Heart left ventricle (tissue), 7 donors: ENCODE results near the genes ALAD and RGS3.

DNA sequence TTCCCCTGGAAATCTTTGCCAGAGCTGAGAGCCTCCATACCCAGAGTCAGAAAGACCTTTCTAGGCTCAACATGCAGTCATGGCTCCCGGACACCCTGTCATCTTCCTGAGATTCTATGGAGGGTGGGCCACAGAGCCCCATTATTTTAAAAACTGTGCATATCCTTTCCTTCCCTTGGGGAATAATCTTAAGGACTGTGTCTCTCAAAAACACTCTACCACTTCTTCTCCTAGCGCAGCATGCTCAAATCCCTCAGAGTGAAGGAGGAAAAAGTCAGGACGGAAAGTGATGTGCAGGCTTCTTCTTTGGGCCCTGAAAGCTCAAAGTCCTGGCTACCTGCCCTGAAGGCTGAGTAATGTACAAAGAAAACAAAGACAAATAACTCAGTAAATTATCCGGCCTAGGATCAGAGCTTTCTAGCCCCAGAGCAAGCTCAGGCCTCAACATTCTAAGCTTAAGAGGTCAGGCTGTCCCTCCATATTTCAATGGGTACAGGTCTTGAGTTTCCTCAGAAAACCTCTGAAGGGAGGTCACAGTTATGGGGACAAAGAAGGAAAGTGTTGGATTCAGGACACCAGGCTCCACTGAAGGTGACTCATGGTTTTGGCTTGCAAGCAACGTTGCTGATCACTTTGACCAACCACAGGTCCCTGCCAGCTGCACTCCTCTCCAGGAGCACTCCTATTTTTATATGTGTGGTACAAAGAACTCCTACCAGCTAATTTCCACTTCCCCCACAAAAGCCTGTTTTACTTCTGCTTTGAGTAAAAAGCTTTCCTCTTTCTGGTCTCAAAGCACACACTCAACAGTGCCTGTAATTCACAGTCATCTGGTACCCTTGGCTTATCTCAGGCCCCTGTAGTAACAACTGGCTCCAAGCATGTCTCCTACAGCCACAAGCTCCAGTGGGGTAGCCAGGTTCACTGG, 115.5 kb downstream of the UGCG start:
- PRO-cap, 6 experiments, result no peak in any of the 6 experiments
- RAMPAGE, long total RNA, 2 experiments, result no peak in any of the 2 experiments
- RRBS, result no CpG with 5 or more reads among the region's 5 CpGs

GRCh38 chr9:112119031-112119322, 56.1 kb downstream of the SUSD1 start:
- PRO-cap, 6 experiments, result no peak in any of the 6 experiments
- RAMPAGE, long total RNA, 2 experiments, result no peak in any of the 2 experiments
- RRBS, result no CpG with 5 or more reads among the region's 3 CpGs

DNA sequence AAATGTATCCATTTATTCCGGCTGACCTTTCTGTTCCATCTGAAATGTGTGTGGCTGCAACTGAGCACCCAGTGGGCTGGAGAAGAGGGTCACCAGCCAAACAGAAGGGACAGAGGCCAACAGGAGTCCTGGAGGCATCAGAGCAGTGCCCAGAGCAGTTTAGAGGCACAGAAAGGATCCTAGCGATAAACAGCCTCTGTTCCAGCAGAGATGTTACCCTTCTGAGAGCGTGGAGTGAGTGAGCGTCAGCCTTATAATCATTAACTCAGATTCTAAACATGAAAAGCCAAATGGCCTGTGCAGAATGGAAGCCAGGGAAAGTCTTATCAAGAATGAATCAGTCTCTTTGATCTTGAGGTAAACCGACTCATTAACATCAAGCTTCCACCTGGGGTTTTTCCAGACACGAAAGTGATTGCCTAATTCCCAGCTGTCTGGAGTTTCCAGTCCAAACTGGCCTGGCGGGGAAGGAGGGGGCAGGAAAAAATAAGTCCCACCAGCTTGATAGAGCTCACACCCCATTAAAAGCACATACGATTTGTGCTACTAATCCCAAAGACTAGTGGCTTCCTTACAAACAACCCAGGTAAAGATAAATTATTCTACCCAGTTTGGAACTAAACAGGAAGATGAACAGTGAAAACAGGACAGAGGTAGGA, 55.6 kb downstream of the SUSD1 start:
- PRO-cap, 6 experiments, result no peak in any of the 6 experiments
- RAMPAGE, long total RNA, 2 experiments, result no peak in any of the 2 experiments
- RRBS, result no CpG with 5 or more reads among the region's 8 CpGs

DNA sequence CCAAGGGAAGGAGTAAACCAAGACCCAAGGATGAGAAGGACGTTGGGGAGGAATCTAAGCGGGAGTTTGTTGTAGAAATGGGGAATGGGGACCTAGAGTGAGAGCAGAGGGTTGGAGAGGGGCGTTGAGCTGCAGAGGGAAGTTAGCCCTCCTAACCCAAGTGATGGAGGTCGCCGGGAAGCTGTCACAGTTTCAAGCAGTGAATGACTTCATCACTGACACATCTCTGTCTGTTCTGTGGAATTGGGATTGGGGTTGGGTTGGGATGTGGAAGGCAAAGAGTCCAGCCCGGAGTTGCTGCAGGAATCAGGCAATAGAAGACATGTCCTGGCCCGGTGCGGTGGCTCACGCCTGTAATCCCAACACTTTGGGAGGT, 781 bp upstream of the SUSD1 start:
- PRO-cap, 6 experiments, result no peak in any of the 6 experiments
- RAMPAGE, long total RNA, 2 experiments, result no peak in any of the 2 experiments
- RRBS, result 71% methylated on average over 2 of the region's 9 CpGs

DNA sequence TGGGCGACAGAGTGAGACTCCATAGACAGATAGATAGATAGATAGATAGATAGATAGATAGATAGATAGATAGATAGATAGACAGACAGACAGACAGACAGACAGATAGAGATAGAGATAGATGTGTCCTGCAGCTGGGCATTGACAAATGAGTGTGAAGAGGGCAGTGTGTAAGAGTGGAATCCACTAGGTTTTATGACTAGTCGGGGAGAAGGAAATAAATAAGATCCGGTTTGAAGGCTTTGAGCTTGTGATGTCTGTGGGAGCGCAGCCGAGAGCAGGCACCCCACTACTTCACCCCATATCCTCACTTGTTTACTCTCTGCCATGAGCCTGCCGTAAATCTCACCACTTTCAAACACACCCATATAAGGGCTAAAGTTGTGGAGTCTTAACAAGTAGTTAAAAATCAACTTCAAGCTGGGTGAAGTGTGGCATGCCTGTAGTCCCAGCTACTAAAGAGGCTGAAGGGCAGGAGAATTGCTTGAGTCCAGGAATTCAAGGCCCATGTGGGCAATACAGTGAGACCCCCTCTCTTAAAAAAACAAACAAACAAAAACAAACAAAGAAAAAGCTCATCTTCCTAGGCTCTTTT, 1.5 kb upstream of the SUSD1 start:
- PRO-cap, 6 experiments, result no peak in any of the 6 experiments
- RAMPAGE, long total RNA, 2 experiments, result no peak in any of the 2 experiments
- RRBS, result no CpG with 5 or more reads among the region's 6 CpGs

GRCh38 chr9:112180286-112180804, 5.2 kb upstream of the SUSD1 start:
- PRO-cap, 6 experiments, result no peak in any of the 6 experiments
- RAMPAGE, long total RNA, 2 experiments, result no peak in any of the 2 experiments
- RRBS, result no CpG with 5 or more reads among the region's 2 CpGs

DNA sequence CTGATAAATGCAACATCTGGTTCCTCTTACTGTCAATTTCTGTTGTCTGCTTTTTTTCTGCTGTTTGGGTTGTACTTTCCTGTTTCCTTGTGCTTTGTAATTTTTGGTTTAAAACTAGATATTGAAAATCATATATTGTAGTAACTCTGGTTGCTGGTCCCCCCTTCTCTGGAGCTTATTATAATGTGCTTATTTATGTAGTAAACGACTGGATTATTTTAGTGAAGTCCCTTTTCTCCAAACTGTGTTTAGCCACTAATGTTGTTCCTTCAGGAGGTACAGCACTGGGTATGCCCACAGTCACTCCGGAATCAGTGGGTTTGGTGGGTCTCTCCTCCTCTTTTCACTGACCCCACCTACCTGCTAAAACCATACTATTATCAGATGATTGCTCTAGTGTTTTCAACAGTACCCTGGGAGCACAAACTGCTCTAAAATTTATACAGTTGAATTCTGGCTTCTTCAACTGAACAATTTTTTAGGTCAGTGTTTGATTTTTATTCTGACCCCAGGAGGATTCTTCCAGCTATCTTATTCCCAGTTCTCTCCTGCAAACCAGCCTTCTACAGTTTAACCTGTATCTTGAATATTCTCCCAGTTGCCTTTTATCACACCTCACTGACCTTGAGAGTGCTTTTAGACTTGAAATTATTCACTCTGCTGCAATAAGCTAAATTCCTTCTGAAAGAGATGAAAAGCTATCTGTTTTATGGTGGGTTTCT, 33.2 kb upstream of the SUSD1 start:
- PRO-cap, 6 experiments, result no peak in any of the 6 experiments
- RAMPAGE, long total RNA, 2 experiments, result no peak in any of the 2 experiments
- RRBS, result no CpG with 5 or more reads among the region's 2 CpGs

DNA sequence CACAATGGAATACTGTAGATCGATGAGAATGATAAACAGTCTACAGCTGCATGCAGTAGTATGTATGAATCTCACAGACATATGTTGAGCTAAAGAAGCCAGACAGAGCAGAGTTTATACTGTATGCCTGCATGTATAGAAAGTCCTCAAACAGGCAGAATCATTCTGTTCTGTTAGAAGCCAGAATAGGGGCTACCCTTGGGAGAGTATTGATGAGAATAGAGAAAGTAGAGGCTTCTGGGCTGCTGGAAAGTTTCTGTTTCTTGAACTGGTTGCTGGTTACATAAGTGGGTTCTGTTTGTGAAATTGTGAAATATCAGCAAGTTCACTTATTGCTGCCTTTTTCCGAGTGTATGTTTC, 9.6 kb downstream of the KIAA1958 start:
- PRO-cap, 6 experiments, result no peak in any of the 6 experiments
- RAMPAGE, long total RNA, 2 experiments, result no peak in any of the 2 experiments
- RRBS, result no CpG with 5 or more reads among the region's 2 CpGs

- PRO-cap, 6 experiments, result no peak in any of the 6 experiments
- RAMPAGE, long total RNA, 2 experiments, result no peak in any of the 2 experiments
- RRBS, result no CpG with 5 or more reads among the region's 9 CpGs
Observed at GRCh38 chr9:112771795-112772726, 21.5 kb downstream of the SNX30 start.

- PRO-cap, 6 experiments, result peak in 5 of 6 experiments; most common plus-strand start chr9:113012298 (in 3); most common minus-strand start chr9:113012164 (in 1)
- RAMPAGE, long total RNA, 2 experiments, result start-site peak on the minus strand in 2 of 2 experiments, at chr9:113012179-113012212 at its widest, 85 to 89 reads per replicate
- RRBS, result no CpG with 5 or more reads among the region's 30 CpGs
Observed at GRCh38 chr9:113011819-113012385, 44.6 kb downstream of the ZFP37 start.

- PRO-cap, 6 experiments, result no peak in any of the 6 experiments
- RAMPAGE, long total RNA, 2 experiments, result no peak in any of the 2 experiments
- RRBS, result no CpG with 5 or more reads among the region's 1 CpG
Observed at GRCh38 chr9:113125445-113125753, 25.4 kb upstream of the SLC31A2 start.

- PRO-cap, 6 experiments, result no peak in any of the 6 experiments
- RAMPAGE, long total RNA, 2 experiments, result no peak in any of the 2 experiments
- RRBS, result 34% methylated on average over 3 of the region's 8 CpGs
Observed at GRCh38 chr9:113155754-113156427, 5.1 kb downstream of the SLC31A2 start.

GRCh38 chr9:113222366-113222864, 1.1 kb downstream of the SLC31A1 start:
- PRO-cap, 6 experiments, result no peak in any of the 6 experiments
- RAMPAGE, long total RNA, 2 experiments, result no peak in any of the 2 experiments
- RRBS, result 32% methylated on average over 1 of the region's 7 CpGs

DNA sequence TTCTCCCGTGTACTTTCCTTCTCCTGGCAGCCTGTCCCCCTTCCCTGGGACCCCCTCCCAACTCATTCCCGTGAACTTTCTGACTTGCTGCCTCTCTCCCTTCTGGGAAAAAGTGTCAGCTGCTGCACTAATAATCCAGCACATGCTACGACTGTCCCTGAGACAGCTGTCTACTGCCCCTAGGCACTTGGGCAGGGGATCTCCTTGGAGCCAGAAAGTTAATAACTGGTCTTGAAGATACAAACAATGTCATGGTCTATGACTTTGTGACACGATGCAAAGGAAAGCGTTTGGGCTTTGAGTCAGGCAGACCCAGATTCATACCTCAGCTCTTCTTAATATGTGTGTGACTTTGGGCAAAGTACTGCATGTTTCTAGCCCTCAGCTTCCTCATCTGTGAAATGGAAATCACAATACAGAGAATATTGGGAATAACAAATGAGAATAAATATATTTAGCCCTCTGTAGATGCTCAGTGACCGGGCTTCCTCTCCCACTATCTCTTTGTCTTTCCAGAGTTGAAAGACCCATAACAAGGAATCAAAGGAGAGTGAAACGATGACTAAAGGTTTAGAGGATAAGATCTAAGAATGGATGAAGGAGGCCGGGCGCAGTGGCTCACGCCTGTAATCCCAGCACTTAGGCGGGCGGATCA, 10.2 kb upstream of the RNF183 start:
- PRO-cap, 6 experiments, result no peak in any of the 6 experiments
- RAMPAGE, long total RNA, 2 experiments, result no peak in any of the 2 experiments
- RRBS, result no CpG with 5 or more reads among the region's 12 CpGs

DNA sequence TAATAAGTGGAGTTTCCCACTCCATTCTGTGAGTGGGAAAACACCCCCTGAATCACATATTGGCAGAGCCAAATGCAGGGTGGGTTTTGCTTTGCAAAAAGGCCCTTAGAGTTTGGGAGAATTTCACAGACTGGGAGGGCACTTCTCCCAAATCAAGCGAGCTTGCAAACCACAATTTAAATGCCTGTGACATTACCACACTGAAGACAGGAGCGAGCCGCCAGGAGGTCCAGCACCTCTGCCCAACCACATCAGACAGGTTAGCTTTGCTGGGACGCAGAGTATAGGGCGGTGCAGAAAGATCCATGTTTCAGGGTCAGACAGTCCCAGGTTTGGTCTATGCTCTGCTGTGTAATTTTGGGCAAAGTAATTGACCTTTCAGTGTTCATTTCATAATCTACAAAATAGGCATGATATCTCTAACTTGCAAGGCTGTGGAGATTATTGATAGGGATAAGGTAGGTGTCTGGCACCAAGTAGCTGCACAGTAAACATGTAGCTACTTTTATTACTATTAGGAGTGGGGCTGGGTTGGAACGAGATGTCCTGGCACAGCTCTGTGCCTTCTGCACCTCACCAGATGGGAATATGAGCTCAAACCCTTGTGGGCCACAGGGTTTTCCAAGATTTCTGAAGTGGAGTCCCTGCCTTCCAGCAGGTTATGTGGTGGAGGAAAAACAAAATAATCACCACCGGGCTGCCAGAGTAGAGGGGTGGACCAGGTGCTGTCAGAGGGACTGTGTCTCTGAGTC, 2.1 kb downstream of the ALAD start:
- PRO-cap, 6 experiments, result no peak in any of the 6 experiments
- RAMPAGE, long total RNA, 2 experiments, result no peak in any of the 2 experiments
- RRBS, result no CpG with 5 or more reads among the region's 7 CpGs

DNA sequence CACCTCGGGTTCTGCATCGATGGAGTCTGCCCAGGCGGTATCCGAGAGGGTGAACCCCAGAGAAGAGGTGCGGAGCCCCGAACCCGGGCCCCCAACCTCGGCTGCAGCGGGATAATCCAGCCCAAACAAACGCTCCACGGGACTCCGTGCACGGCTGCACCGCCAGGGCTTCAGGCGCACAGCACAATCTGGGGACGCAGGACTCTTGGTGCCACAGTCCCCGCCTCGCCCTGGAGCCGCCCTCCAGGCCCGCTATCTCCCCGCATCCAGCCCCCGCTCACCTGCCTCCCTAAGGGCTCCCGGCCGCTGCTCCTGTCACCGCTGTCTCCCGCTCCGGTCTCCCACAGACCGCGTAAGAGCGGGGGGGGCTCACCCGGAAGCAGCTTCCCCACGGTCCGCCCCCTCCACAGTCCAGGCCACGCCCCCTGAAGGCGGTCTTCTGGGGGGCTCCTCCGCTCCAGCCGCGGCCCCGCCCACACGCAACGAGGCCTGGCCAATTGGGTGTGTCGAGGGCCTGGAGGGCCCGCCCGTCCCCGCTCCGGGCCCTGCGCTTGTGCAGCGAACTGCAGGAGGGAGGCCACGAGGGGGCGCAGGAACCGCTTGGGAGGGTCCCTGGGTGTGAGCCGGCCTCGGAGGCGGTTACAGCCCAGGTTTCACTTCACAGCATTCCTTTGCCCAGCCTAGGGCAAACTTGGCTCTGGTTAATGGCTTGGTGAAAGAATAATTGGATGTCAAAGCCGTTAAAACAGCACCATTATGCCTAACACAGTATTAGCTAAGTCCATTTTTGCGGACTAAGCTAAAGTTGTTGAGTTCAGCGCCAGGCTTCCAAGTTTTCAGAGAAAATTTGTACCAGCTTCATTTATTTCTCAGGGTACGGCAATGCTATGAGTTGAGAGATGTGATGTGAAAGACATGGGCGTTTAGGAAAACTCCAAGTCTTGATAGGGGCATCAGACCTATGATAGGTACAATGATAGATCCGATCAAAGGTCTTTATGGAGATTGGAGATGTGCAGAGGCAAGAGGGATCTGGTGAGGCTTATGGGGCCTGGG, at the start of gene ALAD:
TSS of gene ALAD (minus strand) at position 354 of the 1,056 bp plus-strand sequence.
- PRO-cap, 6 experiments, result peak in 6 of 6 experiments; most common plus-strand start position 629 of the sequence (in 3); most common minus-strand start position 354 of the sequence (in 6)
- RAMPAGE, long total RNA, 2 experiments, result start-site peak on the minus strand in 2 of 2 experiments, centred at position 334 of the sequence, 565 to 1,205 reads per replicate
- RRBS, result under 1% methylated on average over 8 of the region's 60 CpGs

DNA sequence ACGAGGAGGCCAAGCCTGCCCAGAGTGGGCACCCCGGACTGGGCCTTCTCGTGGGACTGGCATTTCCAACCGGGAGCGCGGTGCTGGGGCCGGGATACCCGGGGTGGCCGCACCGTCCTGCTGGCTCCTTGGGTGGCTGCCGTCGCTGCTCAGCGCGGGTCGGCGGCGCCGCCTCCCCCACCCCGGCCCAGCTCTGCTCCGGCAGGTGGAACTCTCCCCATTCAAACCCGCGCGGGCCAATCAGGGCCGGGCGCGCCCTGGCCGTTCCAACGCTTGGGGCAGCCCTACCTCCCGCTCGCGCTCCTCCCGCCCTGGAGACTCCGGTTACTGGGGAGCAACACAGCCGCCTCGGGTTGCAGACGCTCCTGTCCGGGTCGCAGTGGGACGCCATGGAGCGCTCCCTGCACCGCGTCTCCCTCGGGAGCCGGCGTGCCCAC, at the start of gene RGS3:
TSS of gene RGS3 (plus strand) at position 314 of the 437 bp plus-strand sequence.
- PRO-cap, 6 experiments, result peak in 6 of 6 experiments; most common plus-strand start position 314 of the sequence (in 3); most common minus-strand start position 147 of the sequence (in 4)
- RAMPAGE, long total RNA, 2 experiments, result start-site peak on the plus strand in 2 of 2 experiments, centred at positions 325 to 344 of the sequence, 96 to 169 reads per replicate
- RRBS, result 5% methylated on average over 37 of the region's 45 CpGs

- PRO-cap, 6 experiments, result peak in 3 of 6 experiments; most common plus-strand start chr9:113548527 (in 1); most common minus-strand start chr9:113548290 (in 2)
- RAMPAGE, long total RNA, 2 experiments, result no peak in any of the 2 experiments
- RRBS, result 2% methylated on average over 4 of the region's 12 CpGs
Observed at GRCh38 chr9:113548049-113549173, 84.9 kb downstream of the RGS3 start.

DNA sequence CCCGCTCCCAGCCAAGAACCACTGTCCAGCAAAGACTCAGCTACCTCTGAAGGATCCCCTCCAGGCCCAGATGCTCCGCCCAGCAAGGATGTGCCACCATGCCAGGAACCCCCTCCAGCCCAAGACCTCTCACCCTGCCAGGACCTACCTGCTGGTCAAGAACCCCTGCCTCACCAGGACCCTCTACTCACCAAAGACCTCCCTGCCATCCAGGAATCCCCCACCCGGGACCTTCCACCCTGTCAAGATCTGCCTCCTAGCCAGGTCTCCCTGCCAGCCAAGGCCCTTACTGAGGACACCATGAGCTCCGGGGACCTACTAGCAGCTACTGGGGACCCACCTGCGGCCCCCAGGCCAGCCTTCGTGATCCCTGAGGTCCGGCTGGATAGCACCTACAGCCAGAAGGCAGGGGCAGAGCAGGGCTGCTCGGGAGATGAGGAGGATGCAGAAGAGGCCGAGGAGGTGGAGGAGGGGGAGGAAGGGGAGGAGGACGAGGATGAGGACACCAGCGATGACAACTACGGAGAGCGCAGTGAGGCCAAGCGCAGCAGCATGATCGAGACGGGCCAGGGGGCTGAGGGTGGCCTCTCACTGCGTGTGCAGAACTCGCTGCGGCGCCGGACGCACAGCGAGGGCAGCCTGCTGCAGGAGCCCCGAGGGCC, 120.2 kb downstream of the RGS3 start:
- PRO-cap, 6 experiments, result no peak in any of the 6 experiments
- RAMPAGE, long total RNA, 2 experiments, result no peak in any of the 2 experiments
- RRBS, result 75% methylated on average over 4 of the region's 24 CpGs

GRCh38 chr9:113587344-113587808, 123.8 kb downstream of the RGS3 start:
- PRO-cap, 6 experiments, result peak in 2 of 6 experiments; most common plus-strand start chr9:113587644 (in 1); most common minus-strand start chr9:113587452 (in 1)
- RAMPAGE, long total RNA, 2 experiments, result no peak in any of the 2 experiments
- RRBS, result no CpG with 5 or more reads among the region's 10 CpGs